ENCODE measurements around the genes RDH12 and ZFP36L1.

DNA sequence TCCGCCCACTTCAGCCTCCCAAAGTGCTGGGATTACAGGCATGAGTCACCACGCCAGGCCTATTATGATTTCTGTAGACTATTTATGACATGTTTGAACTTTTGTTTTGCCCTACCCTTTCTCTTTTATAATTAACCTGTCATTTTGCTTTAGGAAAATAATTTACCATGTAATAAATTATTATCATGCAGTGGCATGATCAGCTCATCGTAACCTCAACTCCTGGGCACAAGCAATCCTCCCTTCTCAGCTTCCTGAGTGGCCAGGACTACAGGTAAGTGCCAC, at the start of gene RDH12:
Gene RDH12, plus strand, starts transcription at position 225 of the 285 bp plus-strand sequence.
- PRO-cap = no peak

GRCh38 chr14:68146739-68147300, 327.2 kb downstream of the RAD51B start:
- PRO-cap = no peak

- PRO-cap = unidirectional peak, plus-strand start at chr14:68279176
Observed at GRCh38 chr14:68278955-68279379, 459.4 kb downstream of the RAD51B start.

DNA sequence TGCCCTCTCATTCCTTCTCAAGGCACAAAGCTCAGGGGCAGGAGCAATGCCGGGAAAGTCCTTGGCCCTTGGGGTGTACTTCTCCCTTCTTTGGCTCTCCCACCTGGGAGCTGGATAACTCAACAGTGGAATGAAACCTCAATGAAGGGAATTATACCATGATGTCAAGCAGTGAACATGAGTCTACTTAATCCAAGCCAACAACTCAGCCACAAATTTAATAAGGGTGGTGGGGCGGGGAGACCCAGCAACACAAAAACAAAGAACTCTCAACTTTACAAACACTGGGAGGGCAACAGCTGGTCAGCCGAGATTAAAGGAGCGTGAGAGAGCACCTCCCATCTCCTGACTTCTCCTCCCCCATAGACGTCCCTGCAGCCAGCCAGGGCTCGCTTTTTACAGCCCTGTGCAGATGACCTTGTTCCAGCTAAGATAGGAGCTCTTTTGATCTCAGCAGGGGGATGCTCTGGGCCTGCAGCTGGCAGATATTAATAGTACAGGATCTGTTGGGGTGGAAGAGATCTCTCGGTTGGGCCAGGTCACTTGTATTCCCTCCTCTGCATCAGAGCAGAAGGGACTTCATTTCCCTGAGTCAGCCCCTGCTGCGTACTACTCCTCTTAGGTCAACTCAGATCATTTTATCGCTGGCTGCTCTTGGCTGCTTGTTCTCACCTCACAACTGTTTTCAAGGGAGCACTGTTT, 475.7 kb downstream of the RAD51B start:
- PRO-cap = bidirectional peak, plus-strand start at position 517 of the sequence, minus-strand start at position 368 of the sequence

- PRO-cap = no peak
Observed at GRCh38 chr14:68471027-68471980, 321.6 kb downstream of the ZFP36L1 start.

DNA sequence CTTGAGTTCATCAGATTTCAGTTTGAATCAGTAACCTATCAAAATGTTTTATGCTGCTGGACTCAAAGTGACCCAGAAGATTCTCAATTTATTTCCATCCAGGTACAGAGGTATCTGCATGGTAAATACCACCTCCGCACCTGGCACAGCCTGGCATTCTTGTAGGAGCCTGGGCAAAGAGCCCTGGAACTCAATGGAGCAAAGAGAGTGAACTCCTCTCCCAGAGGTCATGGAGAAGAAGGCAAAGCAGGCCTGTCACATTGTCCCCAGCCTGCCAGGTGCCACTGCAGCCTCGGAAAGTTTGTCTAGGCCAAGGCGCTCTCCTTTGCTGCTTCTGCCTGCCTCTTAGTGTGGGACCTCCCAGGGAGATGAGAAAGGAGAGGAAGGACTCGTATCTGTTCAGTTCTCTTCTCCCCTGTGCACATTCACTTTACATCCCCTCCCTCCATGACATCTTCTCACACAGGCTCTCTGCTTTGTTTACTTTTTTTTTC, 319.8 kb downstream of the ZFP36L1 start:
- PRO-cap = no peak

DNA sequence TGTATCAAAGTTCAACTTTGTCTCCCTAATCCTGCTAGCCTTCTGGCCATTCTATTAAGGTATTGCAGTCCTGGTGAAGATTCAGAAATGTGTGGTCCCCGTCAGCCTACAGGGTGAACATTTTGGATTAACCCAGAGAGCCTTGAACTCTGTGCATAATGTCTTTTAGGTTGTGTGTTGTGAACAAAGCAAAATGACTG, 310.8 kb downstream of the ZFP36L1 start:
- PRO-cap = no peak

DNA sequence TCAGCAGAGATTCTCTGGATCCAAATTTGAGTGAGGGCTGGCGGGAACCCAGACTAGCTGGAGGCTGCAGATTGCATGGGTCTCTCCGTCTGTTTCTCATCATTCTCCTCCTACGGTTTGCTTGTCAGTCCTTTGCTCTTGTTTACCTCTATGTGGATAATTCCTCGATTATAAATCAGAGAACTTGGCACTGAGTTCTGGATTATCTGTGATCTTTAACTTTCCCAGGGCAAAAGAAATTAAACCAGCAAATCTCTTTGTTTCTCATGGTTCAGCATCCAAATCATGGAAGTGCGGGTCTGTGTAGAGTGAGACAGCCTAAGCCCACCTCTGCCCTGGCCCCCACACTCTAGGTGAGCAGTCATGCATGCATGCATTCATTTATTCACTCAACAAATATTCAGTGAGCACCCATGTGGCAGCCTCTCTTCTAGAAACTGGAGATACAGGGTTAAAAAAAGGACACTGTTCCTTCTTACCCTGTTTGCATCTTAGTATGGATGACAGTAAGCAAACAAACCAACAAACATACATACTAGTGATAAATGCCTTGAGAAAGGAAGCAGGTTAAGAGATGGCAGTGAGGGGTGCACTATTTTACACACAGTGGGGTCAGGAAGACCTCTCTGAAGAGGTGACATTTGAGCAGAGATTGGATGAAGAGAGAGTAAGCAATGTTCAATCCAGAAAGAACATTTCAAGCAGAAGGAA, 280.5 kb downstream of the ZFP36L1 start:
- PRO-cap = no peak

GRCh38 chr14:68577709-68578277, 215.1 kb downstream of the ZFP36L1 start:
- PRO-cap = no peak

DNA sequence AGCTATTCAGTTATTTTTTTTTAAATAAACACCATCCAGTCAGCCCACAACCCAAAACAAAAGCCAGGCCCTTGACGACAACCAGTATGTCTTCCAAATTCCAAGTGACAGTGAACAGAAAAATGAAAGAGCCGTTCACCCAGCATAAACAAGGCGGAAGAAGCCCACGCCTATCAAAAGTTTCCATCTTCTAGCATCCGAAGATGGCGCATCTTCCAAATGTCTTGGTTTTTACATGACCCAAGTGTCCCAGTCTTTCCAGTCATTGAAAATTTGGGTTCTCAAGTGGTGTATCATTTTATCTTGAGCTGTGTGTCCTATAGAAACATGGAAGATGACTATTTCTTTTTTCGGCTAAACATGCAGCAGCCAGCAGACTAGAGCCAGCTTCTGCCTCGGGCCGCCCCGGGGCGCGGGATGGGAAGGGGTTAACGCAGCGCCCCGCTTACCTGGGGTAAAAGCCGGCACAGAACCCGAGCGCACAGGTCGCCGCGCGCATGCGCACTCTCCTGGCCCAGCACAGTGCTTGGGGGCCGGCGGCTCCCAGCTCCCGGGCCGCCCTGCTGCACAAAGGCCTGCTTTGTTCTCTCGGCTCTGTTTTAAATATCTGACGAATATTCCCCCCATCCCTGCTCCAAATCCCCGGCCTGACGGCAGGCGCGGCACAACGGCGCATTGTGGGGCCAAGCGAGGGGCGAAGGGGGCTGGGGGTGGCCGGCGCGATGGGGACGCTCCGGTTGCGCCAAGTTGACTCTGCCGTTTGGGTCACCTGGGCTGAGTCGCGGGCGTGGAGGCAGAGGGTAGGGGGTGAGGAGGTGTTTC, 164.8 kb downstream of the ZFP36L1 start:
- PRO-cap = no peak

DNA sequence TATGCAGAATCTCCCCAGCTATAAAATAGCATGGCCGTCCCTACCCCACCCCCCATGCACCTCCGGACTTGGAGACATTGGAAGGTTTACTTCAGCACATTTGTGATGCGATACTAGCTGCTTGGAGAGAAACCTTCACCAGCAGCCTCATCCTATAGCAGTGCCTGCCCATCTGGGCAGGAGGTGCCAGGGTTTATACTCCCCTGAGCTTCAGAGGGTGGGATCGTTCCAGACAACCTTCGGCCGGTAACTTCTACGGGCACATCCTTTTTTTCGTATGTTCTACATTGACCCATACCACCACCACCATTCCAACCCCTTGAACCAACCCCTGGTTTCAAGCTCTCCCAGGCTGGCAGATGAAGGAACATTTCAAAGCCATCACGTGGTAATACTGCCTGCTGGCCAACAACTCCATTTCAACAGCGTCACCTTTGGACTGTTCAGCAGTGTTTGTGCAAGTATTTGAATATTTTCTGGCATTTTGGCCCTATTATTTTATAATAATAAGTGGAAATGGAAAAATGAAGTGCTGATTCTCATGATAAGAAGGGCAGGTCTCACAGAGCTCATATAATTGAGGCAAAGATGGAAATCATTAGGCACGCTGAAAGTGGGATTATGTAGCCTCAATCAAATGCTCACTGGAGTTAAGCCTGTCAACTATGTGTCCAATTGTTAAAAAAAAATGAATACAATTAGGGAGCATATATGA, 162.3 kb downstream of the ZFP36L1 start:
- PRO-cap = no peak

DNA sequence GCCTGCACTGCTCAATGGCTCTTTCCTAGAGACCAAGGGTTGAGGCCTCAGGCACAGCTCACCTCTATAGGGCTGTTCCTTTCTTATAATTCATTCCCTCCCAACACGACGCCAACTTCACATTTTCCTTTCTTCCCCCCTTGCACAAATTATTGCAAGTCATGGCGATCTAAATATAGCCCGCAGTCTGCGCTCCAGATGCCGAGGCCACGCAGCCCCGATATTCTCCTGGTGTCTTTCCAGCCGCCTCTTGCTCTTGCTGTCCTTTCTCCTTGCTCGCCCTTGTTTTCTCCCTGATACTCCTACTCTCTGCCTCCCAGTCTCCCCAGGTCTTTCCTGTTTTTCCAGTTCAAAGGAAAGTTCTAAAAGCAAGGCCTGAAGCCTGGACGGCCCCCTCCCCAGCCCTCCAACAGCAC, 140.8 kb downstream of the ZFP36L1 start:
- PRO-cap = no peak

DNA sequence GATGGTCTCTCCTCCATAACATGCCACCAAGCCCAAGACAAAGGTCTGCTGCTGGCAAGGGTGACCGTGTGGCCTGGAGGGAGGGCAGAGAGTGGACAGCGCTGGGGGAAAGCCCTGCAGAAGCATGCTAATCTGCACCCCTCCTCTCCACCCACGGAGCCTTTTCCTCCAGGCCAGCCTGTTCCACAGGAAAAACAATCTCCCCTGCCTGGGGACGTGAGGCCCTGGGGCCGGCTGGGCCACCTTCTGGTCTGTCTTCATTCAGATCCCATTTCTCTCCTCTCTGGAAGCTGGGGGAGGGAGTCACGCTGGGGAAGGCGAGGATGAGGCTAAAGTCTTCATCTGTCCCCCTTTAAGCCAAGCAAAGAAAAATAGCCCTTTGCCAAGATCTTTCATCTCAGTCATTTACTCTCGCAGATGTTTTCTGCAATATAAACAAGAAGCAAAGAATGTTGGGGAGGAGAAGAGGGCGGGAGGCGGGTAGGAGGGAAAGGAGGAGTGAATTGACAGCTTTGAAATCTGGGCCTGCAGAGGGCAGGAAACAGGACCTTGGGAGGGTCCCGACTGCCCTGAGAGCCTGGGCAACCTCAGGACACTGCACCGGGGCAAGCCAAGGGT, 133.8 kb downstream of the ZFP36L1 start:
- PRO-cap = no peak

GRCh38 chr14:68680534-68680923, 112.3 kb downstream of the ZFP36L1 start:
- PRO-cap = no peak

DNA sequence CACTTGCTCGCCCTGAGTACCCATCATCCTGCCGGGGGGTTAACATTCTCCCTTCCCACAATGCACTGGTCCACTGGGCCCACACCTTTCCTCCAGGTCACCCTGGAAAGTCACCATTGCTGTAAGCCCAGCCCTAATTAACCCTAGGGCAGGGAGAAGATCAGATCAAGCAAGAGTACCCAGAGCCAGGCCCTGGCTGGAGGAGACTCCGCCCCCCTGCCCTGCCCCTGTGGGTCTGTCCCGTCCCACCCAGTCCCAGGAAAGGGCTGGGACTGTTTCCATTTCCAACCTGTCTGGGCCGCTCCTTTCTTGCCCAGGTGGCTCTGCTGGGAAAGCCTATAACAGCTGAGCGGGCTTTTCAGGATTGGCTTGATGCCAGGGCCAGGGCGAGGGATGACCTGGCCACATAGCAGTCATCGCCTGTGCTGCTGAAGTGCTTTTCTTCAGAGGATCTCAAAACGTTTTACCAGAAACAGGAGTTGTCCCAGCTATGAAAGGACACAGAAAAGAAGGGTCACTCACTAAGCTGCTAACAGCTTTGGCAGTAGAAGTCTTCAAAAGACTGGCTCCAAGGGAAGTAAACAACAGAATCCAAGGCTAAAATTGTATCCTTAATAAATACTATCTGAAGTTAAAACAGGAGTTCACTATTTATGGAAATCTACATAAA, 86.9 kb downstream of the ZFP36L1 start:
- PRO-cap = no peak

- PRO-cap = no peak
Observed at GRCh38 chr14:68749350-68749957, 43.4 kb downstream of the ZFP36L1 start.

DNA sequence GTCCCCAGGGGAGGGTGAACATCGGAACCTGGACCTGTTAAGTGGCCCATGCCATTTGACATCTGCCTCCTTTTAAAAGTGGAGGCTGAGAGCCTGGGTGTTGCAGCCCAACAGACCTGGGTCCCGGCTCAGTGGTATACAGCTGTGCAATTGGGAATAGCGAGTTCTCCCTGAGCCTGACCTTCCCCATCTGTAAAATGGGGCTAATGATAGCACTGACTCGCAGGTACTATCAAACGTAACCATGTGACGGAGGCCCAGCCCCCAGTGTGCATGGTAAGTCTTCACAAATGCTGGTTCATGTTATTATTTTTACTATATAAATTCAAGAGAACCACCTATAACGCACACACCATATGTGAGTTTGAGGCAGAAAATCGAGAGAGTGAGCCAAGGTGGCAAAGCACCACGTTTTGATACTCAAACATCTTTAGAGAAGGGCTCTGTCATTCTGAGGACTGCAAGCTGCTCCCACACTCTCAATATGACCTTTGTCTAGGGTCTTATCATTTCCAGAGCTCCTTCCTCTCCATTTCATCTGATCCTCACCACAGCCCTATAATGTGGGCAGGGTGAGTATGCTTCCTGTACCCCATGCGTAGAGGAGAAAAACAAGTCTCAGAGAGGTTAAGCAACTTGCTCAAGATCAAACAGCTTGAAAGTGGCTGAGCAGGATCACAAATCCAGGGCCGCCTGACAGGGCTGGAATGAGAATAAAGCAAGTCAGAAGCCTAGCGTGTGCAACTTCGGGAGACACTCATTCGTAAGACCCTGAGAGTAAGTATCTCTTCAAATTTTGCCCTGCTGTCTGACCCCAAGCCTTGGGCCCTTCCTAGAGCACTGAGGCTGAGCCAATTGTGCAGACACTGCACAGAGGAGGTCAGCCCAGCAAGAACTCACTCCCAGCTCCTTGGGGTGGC, 10.9 kb downstream of the ZFP36L1 start:
- PRO-cap = no peak

- PRO-cap = bidirectional peak, plus-strand start at chr14:68792918, minus-strand start at chr14:68793064
Observed at GRCh38 chr14:68792778-68793314, at the start of gene ZFP36L1. Gene ZFP36L1 (minus strand): TSS chr14:68793067.

DNA sequence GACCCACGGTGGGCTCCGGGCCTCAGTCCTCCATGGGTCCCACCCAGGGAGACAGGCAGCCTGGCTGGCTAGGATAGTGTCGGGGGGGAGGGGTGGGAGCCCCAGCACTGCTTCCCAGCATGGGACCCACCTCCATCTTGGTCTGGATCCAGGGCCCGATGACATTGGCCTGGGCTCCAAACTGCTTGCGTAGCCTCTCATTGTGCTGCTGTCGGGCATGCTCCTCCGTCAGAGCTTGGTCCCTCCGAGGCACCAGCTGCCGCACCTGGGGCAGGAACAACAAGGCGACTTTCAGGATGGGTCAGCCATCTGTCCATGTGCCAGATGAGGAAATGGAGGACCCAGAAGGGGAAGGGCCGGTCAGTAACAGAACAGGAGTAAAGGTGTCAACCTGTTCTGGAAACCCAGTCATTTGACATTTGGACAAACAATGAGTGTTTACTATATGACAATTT, 89.5 kb upstream of the ZFP36L1 start:
- PRO-cap = no peak

DNA sequence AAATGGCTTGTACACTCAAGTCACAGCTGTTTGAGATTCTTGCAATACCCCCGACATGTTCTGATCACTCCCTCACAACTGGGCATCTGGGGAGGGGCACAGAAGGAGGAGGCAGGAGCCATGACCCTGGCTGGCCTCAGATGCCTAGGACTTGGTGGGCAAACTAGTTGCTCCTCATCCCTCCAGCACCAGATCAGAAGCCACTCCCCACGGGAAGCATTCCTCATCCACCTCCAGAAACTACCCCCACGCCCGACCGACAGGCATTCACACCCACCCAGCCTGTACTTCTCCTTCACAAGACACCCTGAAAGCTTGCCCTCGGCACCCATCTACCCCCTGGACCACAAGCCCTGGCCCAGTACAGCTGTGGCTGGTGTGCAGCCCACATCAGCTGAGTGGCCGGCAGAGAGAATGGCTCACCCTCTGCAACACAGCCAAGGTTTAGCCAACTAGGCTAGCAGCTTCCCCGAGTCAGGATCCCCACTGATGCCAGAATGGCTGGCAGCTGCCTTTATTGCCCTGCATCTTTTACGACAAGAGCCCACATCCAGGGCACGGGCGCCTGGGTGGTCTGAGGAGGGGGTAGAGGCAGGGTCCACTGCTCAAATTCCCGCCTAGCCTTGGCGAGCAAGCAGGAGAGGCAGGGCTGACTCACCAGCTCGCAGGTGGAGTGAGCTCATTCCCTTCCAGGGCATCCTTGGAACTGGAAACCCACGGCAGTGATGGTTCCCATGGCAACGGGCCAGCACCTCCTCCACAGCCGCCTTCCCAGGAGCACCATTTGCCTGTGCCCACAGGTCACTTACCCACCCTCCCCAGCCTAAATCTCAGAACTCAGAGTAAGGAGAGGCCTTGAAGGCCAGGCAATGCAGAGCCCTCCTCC, 17.2 kb downstream of the ACTN1 start:
- PRO-cap = no peak

Data from NALM6 (cell line).